LUHMES (cell line): ENCODE data around the gene CXorf49.

- PRO-cap: no peak
Observed at GRCh38 chrX:71255494-71255923, 1.6 kb upstream of the ZMYM3 start.

- PRO-cap: no peak
Observed at GRCh38 chrX:71388622-71389026, 22.5 kb downstream of the TAF1 start.

GRCh38 chrX:71392402-71393011 lies 26.4 kb downstream of the TAF1 start:
- PRO-cap: no peak

DNA sequence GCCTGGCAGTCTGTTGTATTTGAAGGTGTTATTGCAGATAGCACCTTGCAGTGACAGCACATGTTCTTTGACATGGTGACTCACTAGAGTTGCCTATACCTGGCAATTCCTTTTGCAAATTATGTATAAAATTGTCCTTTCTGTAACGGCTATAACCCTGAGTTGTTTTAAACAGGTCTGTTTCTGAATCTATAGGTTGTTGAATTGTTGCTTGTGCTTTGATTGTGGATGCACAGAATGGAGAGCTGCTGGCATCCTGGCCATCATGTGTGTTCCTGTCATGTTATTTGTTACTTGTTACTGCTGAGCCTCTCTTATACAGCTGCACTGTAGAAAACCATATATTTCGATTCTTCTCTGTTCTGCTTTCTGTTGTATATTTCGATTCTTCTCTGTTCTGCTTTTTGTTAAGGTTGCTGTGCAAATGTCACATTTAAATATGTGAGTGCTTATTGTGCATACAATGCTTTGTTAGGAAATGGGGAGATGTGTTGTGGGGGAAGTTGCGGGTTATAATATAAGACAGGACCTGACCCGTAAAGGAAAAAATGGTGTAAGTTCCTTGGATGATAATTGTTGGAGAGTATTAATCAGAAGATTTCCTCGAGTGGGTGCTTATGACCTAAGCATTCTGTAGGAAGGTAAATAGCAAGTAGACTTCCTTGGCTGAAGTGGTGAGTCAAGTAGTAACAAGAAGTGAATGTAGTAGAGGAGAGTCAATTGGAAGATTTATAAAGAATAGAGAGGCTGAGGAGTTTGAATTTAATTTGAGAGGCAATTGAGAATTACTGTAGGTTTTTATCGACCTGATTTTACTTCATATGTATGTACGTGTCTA lies 8.3 kb downstream of the OGT start:
- PRO-cap: no peak

GRCh38 chrX:71546227-71546453 lies 13.2 kb downstream of the OGT start:
- PRO-cap: no peak

DNA sequence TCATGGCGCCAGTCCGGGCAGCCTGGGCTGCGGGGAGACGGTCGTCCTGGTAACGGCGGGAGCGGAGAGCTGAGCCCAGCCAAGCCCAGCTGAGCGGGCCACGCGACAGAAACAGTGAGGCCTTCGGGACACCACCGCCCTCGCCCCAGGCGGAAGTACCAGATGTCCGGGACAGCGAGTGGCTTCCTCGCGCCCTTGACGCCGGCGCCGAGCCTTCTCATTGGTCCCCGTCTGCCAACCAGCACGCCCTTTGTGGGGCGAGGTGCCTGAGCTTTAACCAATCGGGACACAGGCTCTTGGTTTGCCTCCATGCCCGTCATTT lies at the start of gene CXorf49:
CXorf49 (minus strand) TSS at position 138 of the 322 bp plus-strand sequence.
- PRO-cap: no peak

GRCh38 chrX:71992888-71993259 lies 82.2 kb downstream of the NHSL2 start:
- PRO-cap: no peak

DNA sequence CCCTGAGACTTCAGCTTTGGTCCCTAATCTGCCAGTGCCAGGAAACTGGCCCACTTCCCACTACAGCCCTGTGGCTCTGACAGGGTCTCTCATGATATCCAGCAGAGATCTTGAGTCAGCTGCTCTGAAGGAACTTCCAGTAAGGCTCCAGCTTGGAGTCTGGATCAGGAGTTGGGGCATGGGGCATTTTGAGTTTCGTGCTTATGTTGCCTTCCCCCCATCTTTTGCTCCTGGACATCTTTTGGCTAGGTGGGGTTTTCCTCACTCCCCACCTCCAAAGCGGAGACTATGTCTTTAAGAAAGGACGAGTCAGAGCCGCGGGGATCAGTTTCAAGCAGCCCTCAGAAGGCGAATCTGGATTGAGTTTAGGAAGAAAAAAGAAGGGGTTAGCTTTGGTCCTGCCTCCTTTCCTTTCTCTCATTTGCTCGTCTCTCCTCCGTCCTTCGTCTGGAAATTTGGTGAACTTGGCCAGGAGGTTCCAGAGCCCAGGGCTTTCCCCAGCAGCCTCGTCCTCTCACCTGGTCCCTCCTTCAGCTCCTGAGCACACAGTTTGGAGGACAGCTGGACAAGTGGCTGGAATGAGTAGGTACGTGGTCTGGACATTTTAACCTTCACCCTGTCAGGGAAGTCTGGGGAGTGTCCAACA lies 116.6 kb downstream of the NHSL2 start:
- PRO-cap: unidirectional peak, plus-strand start at position 306 of the sequence

- PRO-cap: no peak
Observed at GRCh38 chrX:72100818-72101272, 80.7 kb upstream of the PIN4 start.

DNA sequence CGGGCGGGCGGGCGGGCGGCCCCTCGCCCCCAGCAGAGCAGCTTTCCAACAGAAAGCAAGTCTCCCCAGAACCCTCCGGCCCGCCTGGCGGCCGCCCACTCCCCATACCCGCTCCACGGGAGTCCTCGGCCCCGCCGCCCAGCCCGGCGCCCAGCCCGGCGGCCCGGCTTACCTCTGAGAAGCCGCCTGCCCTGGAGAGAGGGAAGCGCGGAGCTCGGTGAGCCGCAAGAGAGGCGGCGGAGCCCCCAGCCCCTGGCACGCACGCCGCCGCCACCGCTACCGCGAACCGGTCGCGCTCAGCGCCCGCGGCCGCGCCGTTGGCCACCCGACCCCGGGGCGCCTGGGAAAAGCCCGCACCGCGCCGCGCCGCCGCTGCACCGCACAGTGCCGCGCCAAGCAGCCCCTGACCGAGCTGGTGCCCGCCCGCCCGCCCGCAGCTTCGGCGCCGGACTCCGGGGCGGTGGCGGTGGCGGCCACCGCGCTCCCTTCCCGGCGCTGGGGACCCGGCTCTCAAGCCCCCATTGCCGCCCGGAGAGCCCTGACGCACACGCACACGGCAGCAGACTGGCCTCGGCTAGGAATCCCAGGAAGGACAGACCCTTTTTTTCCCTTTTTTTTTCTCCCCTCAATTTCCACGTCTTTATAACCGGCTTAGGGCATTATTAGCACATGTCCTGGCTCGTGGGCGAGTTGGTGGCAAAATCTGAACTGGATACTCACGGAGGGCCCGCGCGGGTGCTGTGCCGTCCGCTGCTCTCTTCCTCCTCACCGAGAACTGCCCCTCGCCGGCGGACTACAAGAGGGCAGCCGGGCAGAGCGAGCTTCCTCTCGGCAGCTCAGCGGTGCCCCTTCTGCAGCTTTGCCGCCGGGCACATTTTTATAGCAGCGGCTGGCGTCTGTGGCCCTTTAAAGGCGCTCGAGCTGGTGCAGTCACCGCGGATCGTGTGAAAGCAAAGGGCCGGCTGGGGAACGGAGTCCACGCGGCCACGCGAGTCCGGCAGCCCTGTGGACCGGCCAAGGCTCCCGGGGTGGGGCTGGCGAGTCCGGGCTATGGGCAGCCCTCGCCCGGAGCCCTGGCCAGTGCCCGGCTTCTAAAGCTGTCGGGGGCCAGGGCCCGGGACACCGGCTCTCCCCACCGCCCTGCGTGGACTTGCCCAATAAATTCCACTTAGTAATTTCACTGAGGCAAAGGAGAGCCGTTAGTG lies 993 bp upstream of the CITED1 start:
- PRO-cap: bidirectional peak, plus-strand start at position 767 of the sequence, minus-strand start at position 483 of the sequence; bidirectional peak, plus-strand start at position 901 of the sequence, minus-strand start at position 854 of the sequence

DNA sequence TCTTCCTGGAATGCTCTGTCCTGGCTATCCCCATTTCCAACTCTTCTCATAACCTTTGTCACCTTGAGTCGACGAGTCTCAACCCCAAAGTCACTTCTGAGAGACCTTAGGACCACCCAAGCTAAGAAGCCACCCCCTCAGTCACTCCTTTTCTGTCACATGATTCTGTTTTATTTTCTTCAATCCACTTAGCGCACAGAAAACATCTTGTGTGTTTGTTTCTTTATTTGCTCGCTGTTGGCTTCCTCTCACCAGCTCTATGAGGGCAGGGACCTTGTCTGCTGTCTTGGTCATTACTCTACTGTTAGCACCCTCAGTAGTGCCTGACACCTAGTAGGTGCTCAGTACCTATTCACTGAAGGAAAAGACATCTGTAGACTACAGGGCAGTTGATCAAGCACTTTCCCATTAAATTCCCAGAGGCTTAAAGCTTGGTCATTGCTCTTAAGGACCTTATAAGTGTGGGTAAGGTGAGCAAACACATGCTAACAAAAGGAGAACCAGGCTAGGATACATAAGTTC lies 32.3 kb upstream of the CITED1 start:
- PRO-cap: no peak

- PRO-cap: no peak
Observed at GRCh38 chrX:72473712-72474643, 98.7 kb downstream of the HDAC8 start.

GRCh38 chrX:72620350-72621544 lies 48.1 kb upstream of the HDAC8 start:
- PRO-cap: no peak

GRCh38 chrX:72716683-72717380 lies 2.7 kb upstream of the PHKA1 start:
- PRO-cap: no peak

GRCh38 chrX:73127952-73128396 lies 48.7 kb upstream of the PABPC1L2A start:
- PRO-cap: no peak

DNA sequence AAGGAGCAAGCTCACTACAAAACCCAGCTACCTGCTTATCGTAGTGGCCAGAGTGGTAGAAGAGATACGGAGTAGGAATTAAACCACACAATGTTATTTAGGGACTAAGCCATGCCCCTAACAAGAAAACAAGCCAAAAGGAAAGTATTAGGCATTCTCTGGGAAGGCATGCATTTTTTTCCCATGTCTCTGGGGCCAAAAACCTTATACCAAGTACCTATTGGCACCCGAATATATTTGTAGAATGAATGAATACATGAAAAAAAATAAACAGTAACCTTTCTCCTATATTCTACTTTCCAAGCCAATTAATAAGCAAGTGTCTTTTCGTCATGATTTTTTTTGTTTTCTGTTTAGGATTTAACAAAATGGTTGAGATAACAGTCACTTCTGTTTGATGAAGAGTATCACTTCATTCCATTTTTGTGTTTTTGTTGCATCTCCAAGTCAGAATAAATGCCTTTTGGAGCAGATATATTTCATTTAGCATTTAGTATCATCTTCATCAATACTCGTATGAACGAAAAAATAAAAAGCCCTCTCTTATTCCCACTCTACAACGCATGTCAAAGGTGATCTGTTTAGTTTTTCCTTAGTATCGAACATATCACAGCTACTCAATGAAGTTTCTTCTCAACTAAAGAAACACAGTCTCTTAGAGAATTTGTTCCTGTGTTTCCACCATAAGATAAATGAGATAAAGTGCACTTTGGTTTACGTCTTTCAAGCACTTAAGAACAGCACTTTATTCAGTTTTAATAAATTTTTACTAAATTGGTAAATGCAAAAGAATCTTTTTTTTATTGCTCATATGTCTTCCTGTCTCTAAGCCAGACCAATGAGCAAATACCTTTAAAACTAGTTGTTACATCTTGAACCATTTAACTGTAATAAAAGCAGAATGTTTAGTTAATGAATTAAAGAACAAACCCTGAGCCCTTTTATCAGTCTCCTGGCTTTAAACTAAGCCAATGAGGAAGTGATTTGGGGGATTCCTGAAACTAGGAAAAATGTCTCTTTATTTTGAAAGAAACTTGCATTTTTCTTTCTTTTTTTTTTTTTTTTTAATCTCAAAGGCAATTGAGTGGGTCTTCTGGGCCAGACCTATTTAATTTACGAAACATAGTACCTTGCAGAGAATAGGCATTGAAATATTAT lies 259.6 kb downstream of the CHIC1 start:
- PRO-cap: no peak

DNA sequence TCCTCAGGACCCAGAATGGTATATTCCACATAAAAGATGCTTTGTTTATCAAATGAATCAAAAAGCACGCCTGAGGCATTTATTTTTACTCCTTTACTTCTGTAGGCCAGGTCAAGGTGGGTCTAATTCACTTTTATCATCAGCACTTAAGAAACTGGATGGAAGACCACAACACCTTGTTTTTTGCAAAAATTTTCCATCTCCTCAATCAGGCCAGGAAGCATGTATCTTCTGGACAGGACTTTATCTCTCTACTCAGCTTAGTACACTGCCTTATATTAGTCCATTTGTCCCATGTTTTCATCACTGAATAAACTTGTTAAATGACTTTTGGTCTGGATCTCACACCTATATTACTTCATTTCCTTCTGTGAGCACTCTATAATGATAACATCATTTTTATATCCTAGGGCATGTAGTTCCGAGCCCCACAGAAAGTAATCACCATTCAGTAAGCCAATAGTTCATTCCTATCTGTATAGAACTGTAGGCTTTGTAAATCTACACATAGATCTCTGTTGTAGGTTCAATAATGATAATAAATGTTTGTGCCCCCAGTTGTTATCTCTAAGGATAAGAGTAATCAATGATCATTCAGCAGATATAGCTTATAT lies 260.6 kb downstream of the CHIC1 start:
- PRO-cap: no peak

GRCh38 chrX:74221938-74222327 lies 82.0 kb upstream of the ZCCHC13 start:
- PRO-cap: no peak

- PRO-cap: no peak
Observed at GRCh38 chrX:74251309-74251938, 52.6 kb upstream of the ZCCHC13 start.

- PRO-cap: no peak
Observed at GRCh38 chrX:74280799-74281303, 23.1 kb upstream of the ZCCHC13 start.